Cerebral cortex (tissue), 2 donors: ENCODE measurements around the genes YIPF7 and GUF1.

- PRO-cap, 2 experiments: no peak in any of the 2 experiments
Measured at GRCh38 chr4:41572507-41572999, 34.6 kb downstream of the LIMCH1 start.

DNA sequence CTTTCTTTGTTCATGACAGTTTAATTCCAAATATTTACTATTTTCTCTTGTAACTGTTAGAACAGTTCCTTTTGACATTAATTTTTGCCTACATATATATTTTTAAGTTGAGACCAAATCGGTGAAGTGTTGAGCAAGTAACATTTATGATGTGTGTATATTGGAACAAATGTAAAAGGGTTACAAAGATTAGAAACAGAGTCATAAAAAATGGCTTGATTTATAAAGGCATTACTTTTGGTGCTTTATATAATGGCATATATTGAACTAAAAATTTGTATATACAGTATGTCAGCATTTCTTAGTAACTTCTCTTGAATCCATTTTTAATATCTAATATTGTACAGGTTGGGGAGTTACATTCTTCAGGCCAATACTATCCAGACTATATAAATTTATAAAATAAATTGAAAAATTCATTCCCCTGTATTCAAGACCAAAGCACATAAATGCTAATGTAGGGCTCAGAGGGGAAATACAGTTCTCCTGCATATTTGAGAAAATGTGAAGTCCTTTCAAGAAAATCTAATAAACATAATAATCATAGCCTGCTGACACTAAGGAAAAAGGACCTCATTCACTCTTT lies 21.9 kb upstream of the DCAF4L1 start:
- PRO-cap, 2 experiments: no peak in any of the 2 experiments

DNA sequence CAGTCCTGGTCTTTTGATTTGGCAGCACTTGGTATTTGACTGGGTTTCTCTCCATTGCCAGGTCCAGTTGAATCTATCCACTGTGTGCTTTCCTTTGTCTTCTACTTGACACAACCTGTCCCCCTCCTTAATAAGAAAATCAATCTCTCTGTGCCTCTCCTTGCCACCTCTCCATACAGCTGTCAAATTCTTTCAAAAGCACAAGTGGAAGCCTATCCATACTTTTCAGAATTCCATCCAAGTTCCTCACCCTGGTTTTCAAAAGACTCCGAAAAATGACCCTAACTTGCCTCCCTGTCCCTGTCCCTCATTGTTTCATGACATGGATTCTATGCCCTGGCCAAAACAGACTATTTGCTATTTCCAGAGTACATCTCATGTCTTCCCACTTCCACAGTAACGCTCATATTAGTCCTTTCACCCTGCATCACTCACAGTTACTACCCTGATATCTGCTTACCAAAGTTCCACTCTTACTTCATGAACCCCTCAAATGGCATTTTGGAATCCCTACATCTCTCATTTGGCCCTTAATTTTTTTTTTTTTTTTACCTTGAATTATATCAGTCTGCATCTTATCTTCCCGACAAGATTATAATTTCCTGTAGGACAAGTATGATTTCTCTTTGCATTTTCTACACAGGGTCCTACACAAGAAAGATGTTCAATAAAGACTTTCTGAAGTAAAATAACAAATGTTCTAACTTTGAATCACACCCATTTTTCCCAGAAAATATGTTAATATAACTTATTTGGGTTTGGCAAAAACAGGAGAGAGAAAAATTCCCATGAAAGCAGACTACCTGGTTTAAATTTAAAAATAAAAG lies 47.1 kb downstream of the ATP8A1 start:
- PRO-cap, 2 experiments: no peak in any of the 2 experiments

DNA sequence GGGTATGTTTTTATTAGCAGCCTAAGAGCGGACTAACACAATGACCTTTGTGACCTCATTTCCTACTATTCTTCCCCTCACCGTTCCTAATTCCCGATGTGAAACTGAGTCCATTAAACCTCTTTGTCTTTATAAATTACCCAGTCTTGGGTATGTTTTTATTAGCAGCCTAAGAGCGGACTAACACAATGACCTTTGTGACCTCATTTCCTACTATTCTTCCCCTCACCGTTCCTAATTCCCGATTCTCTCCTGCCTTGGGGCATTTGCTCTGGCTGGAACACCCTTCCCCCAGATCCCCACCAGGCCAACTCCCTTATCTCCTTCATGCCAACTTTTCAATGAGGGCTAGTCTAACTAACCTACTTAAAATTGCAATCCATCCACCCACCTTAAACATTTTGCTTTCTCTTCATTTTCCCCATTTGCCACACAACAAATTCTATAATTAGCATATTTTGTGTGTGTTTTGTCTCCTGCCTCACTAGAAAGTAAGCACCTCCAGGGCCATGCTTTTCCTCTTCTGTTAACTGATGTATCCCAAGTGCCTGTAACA lies 4.0 kb downstream of the ATP8A1 start:
- PRO-cap, 2 experiments: no peak in any of the 2 experiments

GRCh38 chr4:42654454-42654992 lies 2.4 kb downstream of the ATP8A1 start:
- PRO-cap, 2 experiments: no peak in any of the 2 experiments

DNA sequence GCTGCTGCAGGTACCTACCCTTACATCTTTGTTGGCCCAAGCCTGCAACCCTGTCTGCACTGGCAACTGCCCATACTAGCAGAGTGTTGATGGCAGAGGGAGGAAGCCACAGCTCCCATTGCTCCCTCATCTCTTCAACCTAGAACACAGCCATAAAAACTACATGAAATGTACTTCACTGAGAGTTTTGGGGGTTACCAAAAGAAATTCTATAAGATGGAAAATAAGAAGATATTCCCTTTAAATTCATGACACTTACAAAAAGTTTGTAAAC lies 15.0 kb upstream of the ATP8A1 start:
- PRO-cap, 2 experiments: no peak in any of the 2 experiments

DNA sequence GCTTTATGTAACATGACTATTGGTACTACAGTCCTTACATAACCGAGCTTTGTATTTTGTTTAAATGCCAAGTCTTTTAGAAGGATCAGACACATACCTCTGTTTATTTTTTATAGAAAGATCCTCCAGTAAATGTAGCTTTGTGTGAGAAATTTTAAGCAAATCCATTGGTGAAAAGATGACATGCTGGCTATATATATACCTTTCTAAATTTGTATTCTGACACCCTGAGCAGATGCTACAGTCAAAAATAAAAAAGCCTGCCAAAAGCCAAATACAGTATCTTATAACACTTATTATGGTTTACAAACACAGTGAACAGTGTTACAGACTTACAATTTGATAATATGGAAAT lies at the start of gene YIPF7:
Gene YIPF7 (minus strand): TSS at position 169 of the 355 bp plus-strand sequence.
- PRO-cap, 2 experiments: no peak in any of the 2 experiments

GRCh38 chr4:44677877-44679054 lies at the start of gene GUF1:
Gene GUF1, plus strand, starts transcription at chr4:44678420.
- PRO-cap, 2 experiments: peak in 1 of 2 experiments; most common plus-strand start chr4:44678453 (in 1); most common minus-strand start chr4:44678381 (in 1)

GRCh38 chr4:46388463-46389784 lies 1.0 kb downstream of the GABRA2 start:
- PRO-cap, 2 experiments: peak in 1 of 2 experiments; most common plus-strand start chr4:46389221 (in 1); most common minus-strand start chr4:46389026 (in 1)

DNA sequence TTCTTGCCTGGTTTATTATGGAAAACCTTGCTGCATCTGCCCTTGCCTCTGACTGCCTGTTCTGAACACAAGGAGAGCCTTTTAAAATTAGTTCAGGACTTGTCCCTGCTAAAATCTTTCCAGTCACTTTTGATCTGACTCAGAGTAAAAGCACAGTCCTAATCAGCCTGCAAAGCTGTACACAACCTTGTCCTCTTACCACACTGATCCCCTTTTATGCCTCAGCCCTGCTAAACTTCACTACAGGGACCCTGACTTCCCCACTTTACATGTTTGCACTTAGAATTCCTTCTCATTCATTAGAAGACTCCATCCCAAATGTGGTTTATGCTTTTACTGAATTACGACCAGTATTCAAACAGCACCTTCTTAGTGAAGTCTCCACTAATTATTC lies 6.4 kb downstream of the GABRA4 start:
- PRO-cap, 2 experiments: no peak in any of the 2 experiments

GRCh38 chr4:47187237-47188063 lies 156.1 kb downstream of the GABRB1 start:
- PRO-cap, 2 experiments: no peak in any of the 2 experiments

DNA sequence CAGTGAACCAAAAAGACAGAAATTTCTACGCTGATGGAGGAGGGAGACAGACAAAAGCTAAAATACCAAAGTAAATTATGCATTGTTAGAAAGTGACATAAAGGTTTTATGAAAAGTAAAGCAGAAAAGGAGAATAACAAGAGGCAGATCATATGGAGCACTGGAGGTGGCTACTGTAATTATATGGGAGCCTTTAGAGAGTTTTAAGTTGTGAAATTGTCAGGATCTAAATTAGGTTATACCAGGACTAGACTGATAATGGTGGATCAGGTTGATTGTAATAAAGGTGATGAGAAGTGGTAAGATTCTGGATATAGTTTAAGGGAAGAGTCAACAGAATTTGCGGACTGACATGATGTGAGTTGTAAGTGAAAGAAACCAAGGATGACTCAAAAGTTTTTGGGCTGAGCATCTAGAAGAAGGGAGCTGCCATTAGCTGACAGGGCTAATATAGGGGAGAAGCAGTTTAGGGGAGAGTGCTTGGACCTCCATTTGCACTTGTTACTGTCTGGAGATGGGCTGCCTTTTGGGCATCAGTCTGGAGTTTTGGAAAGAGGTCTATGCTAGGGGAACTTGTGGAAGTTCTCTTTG lies 15.2 kb downstream of the ATP10D start:
- PRO-cap, 2 experiments: no peak in any of the 2 experiments

- PRO-cap, 2 experiments: no peak in any of the 2 experiments
Measured at GRCh38 chr4:47704521-47704790, 133.4 kb downstream of the CORIN start.

- PRO-cap, 2 experiments: no peak in any of the 2 experiments
Measured at GRCh38 chr4:47705333-47705934, 132.4 kb downstream of the CORIN start.

DNA sequence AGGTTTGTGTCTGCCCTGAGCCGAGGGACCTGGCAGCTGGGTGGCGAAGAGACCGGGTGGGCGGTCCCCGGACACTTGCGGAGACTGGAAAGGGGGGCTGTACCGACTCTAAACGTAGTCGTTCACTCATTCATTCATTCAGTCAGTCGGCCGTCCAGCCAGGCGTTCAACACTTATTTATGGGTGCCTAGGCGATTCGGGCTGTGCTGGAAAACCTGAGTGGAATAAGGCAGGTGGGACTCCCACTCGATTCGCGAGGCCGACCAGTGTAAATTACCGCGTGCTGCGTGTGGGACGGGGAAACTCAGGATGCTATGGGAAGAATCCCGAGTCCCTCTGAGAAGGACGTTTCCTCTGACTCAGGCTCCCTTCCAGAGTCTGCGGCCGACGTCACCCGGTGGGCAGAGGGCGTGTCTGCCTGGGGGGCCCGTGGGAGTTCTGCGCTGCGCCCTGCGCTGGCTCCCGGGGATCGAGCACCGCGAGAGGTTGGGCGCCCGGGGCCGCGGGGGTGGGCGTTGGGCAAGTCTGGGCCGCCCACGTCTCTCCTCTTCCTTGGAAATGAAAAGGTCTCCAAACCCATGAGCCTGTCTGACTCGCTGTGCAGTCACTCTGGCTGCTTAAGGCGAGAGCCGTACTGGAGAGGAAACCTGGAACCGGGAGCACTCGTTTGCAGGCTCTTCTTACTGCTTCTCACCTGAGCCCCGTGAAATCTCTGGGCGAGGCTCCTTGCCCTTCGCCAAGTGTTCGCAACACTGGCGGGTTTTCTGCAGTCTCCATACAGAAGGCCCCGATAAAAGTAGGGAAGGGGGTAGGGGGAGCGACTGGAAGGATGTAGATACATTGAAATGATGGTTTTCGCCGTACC lies 544 bp downstream of the NIPAL1 start:
- PRO-cap, 2 experiments: no peak in any of the 2 experiments

DNA sequence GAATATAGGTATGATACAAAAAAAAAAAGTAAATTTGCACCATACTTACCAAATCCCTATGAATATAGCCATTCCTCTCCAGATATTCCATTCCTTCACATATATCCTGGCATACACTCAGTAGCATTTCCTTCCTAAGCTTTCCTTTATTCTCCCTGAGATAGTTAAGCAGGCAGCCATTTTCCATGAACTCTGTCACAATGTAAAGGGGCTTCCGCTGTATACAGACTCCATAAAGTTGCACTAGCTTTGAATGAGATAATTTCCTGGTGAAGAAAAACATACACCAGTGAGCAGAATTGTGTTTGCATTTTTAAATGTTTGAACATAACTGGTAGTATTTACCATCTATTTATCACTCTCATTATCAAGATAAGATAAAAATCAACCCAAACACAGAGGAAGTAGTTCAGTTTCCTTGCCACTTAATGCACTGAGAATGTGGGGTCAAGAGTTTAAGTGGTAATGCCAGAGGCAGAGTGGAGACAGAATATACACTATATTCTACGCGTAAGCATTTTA lies 54.1 kb downstream of the TXK start:
- PRO-cap, 2 experiments: no peak in any of the 2 experiments

GRCh38 chr4:48193473-48194008 lies 59.5 kb upstream of the TXK start:
- PRO-cap, 2 experiments: no peak in any of the 2 experiments

DNA sequence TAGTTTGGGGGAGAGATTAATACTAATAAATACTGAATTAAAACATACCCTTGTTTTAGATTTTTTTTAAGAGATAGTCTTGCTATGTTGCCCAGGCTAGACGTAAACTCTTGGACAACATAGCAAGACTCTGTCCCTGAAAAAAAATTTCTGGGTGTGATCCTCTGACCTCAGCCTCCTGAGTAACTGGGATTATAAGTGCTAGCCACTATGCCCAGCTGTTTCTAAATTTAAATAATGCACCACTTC lies 56.0 kb downstream of the TEC start:
- PRO-cap, 2 experiments: no peak in any of the 2 experiments

DNA sequence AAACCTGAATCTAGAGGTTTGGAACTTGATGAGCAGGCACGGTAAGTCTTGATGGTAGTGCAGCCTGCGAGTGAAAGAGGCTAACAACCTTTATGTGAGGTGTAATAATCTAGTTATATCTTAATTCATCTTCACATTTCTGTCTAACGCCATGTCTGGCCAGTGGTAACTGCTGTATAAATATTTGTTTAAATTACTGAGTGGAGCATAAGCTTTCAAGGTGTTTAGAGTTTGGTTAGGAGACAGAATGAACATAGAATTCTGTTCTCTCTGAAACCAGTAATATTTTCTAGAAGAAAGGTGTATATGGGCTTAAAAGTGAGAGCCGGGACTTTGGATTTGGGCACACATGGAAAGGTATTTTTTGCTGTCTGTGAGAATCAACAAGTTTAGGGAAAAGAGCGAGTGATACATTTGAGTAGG lies 10.2 kb downstream of the SLAIN2 start:
- PRO-cap, 2 experiments: no peak in any of the 2 experiments

GRCh38 chr4:48778231-48778853 lies 1.7 kb downstream of the FRYL start:
- PRO-cap, 2 experiments: no peak in any of the 2 experiments